ENCODE results near the genes SUB1, SLC45A2 and DNAJC21.

- RRBS, result no CpG with 5 or more reads among the region's 6 CpGs
These were observed 237.5 kb downstream of the GOLPH3 start for GRCh38 chr5:31936605-31937117.

- RRBS, result no CpG with 5 or more reads among the region's 15 CpGs
These were observed 75.7 kb downstream of the GOLPH3 start for GRCh38 chr5:32098192-32099008.

- RRBS, result no CpG with 5 or more reads among the region's 4 CpGs
These were observed 3.4 kb downstream of the GOLPH3 start for GRCh38 chr5:32170568-32171182.

DNA sequence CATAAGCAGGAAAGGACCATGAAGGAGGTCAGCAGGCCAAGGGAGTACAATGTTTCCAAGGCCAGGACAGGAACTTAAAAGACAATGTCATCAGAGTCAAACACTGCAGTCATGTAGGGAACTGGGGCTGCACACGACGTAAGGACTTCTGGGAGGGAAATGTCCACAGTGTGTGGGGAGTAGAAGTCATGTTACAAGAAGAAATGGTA lies 61.5 kb downstream of the MTMR12 start:
- RRBS, result no CpG with 5 or more reads among the region's 2 CpGs

GRCh38 chr5:32585225-32585664 lies at the start of gene SUB1:
SUB1 (plus strand) TSS chr5:32585557.
- RRBS, result no CpG with 5 or more reads among the region's 29 CpGs

DNA sequence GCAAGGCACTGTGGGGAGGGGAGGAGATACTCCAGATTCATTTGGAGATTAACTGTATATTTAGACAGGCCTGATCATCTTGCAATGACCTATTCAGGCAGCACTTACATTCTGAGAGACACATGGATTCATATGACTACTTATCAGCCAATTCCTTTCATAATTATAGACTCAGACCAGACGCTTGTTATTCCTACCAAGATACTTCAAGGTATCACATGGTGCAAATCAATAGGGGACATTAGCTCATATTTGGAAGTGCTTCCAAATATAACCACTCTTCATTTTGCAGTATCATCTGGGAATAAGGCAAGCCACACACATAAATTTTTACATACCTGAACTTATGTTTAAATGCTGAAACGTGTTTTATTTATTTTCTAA lies 153.5 kb upstream of the TARS1 start:
- RRBS, result no CpG with 5 or more reads among the region's 2 CpGs

- RRBS, result no CpG with 5 or more reads among the region's 5 CpGs
These were observed 1.2 kb downstream of the TARS1 start for GRCh38 chr5:33441952-33442388.

GRCh38 chr5:33480406-33480953 lies 39.7 kb downstream of the TARS1 start:
- RRBS, result no CpG with 5 or more reads among the region's 4 CpGs

GRCh38 chr5:33984380-33985016 lies at the start of gene SLC45A2:
SLC45A2 (minus strand) TSS chr5:33984693.
- RRBS, result no CpG with 5 or more reads among the region's 15 CpGs

DNA sequence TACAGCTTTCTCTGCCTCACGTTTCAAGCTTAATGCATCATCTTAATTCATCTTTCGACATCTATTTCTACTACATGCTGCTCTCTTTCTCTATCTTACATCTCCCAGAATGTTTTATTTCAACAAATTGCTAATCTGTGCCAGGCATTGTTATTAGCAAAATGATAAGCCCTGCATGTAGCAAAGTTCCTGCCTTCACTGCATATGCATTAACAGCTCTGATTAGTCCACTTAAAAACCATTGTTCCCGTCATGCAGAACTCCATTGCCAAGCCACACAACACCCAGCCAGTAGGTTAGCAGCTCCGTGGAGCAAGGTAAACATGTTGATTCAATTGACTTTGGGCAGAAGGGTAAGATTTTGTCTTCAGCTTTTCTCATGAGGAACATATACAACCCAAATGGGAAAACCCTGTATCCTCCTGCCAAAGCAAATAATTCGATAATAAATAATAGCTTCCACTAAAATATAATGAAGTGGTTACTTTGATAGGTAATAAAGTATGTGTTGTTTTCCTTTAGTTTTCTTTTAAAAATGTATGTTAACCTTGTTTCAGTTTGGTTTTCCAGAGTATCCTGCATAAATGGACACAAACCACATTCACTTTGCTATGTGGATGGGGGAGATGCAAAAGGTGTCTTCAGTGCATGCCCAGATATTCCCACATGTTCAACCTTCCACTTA lies 124.4 kb upstream of the C1QTNF3 start:
- RRBS, result no CpG with 5 or more reads among the region's 5 CpGs

- RRBS, result no CpG with 5 or more reads among the region's 5 CpGs
These were observed 189.6 kb upstream of the RAI14 start for GRCh38 chr5:34466320-34467044.

DNA sequence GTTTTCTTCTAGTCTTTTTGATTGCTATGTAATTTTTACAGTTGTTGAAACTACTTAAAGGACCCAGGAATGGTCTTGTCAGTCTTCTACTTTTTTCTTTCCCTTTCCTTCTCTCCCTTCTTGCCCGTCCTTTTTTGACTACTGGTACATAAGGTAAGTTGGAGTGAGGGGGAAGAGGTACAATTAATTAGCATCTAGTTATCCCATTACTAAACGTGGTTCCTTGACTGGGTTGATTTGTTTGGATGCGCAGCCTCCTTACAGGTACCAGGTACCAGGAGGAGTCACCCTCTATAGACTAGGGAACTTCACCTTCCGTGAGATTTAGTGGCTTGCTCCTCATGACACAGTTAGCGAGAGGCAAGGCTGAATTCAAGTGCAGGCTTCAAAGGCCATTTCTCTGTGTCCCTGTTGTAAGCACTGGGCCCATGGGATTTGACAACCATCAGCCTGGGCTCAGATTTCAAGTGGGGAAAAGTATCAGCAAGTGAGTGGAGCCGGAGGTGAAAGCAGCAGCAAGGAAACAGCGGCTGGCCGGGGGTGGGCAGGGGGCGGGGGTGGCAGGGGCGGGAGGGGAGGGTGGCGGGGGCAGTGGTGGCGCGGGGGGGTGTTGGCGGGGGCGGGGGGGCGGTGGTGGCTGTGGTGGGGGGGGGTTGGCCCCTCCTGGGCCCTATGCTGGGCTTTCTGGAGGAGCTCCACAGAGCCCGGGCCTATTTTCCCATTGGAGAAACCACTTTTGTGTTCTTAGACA lies 165.7 kb upstream of the RAI14 start:
- RRBS, result no CpG with 5 or more reads among the region's 17 CpGs

GRCh38 chr5:34923750-34924520 lies 5.4 kb upstream of the DNAJC21 start:
- RRBS, result no CpG with 5 or more reads among the region's 3 CpGs

GRCh38 chr5:34928843-34929724 lies at the start of gene DNAJC21:
DNAJC21 (plus strand) TSS chr5:34929559.
- RRBS, result 2% methylated on average over 13 of the region's 67 CpGs

DNA sequence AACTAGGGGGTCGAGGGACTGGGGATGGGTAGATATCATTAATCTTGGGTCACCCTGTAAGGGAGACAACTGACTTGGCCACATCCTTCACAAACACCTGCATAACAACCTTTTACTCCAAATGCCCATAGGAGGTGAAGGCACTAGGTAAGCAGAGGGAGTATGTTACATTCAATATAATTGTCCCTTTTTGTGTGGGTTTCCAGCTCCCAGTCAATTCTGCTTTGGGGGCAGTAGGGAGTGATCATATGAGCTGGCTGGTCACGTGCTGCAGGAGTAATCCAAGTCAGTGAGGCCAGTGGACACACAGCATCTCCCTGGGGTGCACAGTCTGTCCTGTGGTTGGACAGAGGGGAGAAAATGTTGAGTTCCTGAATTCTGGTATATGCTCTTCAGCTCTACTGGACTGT lies 1.1 kb upstream of the AGXT2 start:
- RRBS, result no CpG with 5 or more reads among the region's 2 CpGs

DNA sequence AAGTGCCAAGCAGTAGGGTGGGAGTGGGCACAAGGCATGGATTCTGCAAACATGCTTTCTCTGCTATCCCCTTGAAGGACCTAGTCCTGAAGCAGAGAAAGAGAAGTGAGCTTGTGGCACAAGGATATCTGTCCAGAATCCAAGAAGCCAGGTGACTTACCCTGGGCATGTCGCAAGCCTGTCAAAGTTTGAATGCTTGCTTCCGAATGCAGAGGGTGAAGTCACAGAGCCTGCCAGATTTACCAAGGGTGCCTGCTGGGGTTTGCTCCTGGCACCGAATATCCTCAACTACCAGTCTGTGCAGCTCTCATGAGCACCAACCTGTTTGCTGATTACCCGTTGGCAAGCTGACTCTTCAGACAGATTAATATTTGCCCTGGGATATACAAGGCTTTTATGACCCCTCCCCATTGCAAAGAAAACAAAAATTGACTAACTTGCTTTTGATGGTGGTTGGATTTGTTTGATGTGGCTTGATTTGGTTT lies 82.1 kb upstream of the AGXT2 start:
- RRBS, result no CpG with 5 or more reads among the region's 4 CpGs

DNA sequence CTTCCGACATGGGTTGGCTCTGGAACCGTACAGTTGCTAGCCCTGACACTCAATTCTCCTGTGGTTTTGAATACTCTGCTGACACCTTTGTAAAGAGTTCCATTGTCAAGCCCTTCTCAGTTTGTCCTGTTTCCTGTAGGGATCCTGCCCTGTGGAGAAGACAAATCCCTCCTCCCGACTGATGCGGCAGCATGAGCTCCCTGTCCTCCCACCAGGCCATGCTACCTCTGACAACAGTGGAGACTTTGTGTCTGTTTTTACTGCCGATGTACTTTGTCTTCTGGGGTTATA lies 57.8 kb downstream of the PRLR start:
- RRBS, result no CpG with 5 or more reads among the region's 5 CpGs

DNA sequence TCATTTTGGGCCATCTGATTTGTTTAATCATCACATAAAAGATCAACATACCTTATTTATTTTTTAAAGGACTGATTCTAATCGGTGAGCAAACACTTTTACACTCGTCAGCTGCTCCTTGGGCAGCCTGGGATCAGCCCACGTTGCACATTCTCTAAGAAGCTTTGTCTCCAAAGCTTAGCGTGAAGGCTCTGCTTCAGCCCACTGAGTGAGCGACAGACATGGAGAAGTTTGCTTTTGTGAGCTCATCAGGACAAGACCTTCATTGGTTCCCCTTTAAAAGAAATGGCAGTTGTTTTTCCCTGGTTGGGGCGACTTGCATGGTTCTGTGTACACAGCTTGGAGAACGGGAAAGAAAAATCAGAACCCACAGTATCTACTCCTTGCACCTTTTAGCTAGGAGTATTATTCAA lies 42.0 kb downstream of the PRLR start:
- RRBS, result no CpG with 5 or more reads among the region's 7 CpGs

GRCh38 chr5:35247252-35248128 lies 17.2 kb upstream of the PRLR start:
- RRBS, result no CpG with 5 or more reads among the region's 11 CpGs

- RRBS, result no CpG with 5 or more reads among the region's 3 CpGs
These were observed 23.5 kb upstream of the IL7R start for GRCh38 chr5:35833135-35833593.